AG09319 (cell line): ENCODE measurements around a stretch of chr3.

DNA sequence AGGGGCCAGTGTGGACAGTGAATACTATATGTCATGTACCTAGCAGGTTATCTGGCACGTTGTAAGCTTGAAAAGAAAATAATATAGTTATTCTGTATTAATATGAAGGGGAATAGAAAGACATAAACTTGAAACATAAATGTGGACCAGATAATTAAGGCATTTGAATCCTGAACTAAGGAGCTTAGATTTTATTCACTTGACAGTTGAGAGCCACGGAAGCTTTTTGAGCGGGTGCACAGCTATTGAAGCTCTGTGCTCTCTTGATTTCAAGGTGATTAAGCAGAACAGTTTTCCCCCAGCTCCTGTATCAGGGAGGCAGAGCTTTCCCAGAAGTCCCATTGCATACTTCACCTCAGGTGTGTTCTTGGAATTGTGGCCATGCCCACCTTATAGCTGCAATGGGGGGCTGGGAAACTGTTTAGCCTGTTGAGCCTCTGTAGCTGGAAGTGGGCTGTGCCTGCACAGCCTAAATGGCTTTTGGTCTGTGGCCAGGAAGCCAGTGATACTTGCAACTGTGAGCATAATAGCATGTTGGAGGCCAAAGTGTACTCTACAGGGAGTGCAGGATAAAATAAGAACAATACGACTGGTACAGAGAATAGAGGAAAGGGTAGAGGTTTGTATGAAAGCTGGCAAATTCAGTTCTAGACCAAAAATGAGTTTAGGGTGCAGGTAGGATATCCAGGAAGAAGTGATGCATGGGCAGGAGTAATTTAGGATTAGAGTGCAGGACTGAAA, 248.4 kb downstream of the PTPRG start:
- RRBS: no CpG with 5 or more reads among the region's 4 CpGs

- RRBS: no CpG with 5 or more reads among the region's 9 CpGs
Observed at GRCh38 chr3:61848678-61849731, 287.6 kb downstream of the PTPRG start.

GRCh38 chr3:62294333-62295343, 24.2 kb upstream of the C3orf14 start:
- RRBS: no CpG with 5 or more reads among the region's 4 CpGs

DNA sequence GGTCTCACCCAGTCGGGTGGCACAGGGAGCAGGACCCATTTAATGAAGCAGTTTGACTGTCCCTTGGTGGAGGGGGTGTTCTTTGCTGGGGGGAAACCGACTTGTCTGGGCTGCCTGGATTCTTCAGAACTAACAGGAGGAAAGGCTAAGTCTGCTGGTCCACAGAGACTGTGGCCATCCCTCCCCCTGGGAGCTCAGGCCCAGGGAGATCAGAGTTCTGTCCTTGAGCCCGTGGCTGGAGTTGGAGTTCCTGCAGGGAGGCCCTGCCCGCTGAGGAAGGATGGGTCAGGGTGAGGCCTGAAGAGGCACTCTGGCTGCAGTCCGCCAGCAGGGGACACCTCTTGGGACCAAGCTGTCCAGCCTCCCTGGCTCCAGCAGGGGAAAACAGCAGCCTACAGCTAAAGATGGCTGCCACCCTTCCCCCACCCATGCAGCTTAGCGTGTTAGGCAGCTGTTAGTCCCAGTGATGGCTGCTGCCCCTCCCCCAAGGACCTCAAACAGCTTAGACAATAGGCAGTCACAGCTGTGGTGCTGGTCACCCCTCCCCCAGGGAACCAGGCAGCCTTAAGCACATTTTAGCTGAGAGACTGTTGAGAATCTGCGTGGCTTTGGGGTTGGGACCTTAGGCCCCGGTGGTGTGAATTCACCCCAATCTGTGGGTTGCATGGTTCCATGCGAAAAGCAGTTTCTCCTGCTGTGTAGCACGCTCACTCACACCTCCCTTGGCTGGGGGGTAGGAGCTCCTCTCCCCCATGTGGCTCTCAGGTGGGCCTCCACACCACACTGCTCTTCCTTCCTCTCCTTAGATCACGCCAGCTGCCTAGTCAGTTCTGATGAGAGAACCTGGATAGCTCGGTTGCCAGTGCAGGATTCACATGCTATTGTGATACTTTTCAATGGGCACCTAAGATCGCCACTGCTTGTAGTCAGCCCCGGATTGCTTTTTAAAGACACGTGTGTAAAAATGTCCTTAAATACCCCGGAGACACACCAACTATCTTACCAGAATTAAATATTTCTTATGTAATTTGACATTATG, 140.4 kb upstream of the CADPS start:
- RRBS: no CpG with 5 or more reads among the region's 16 CpGs

DNA sequence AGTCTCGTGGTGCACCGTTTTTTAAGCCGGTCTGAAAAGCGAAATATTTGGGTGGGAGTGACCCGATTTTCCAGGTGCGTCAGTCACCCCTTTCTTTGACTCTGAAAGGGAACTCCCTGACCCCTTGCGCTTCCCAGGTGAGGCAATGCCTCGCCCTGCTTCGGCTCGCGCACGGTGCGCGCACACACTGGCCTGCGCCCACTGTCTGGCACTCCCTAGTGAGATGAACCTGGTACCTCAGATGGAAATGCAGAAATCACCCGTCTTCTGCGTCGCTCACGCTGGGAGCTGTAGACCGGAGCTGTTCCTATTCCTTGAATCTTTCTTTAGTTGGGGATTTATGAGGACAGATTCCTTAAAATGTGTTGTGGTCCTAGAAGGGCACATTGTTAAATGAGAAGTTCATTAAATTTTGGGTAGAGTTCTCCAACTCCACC, 60.7 kb upstream of the SYNPR start:
- RRBS: no CpG with 5 or more reads among the region's 20 CpGs

DNA sequence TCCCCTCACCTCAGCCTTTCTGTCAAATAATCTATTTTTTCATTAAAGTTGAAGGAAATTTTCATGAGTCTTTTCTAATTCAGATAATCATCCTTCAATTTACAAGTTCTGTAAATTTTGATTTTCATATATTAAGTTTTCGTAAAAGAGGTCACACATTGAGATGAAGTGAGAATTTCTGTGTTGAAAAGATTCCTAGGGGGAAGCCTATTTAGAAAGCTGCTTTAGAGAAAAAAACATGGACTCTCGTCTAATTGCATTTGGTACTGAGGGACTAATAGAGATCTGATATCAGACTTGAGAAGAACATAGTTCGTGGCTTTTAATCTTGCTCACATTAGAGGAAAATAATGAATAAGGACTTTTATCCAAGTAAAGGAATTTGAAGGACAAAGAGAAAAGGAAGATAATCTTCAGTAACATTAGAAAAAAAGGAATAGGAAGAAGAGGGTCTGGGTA, 29.5 kb downstream of the SYNPR start:
- RRBS: no CpG with 5 or more reads among the region's 3 CpGs

- RRBS: no CpG with 5 or more reads among the region's 5 CpGs
Observed at GRCh38 chr3:63990026-63990394, 33.3 kb downstream of the PSMD6 start.

DNA sequence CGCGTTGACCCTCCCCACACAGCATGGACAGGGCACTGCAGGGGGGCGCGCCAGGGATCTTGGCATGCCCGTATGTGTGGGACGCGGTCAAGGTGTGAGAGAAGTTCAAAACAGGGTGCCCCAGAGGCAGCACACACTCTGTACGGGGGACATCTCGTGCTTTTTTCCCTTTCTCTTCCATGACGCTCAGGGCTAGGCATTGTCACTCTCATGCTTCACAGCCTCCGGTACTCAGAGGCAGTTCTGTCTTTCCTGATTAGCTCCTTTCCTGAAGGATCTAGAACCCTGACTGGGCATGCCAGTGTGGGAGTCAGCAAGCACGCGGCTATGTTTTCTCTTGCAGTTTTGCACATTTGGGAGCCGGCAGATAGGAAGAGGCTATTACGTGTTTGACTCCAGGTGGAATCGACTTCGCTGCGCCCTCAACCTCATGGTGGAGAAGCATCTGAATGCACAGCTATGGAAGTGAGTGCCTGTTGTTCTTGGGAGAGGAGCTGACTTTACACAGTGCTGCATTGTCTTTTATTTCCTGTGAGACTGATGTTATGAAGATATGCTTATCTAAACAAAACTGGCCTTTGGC, 32.8 kb downstream of the PSMD6 start:
- RRBS: no CpG with 5 or more reads among the region's 18 CpGs

- RRBS: no CpG with 5 or more reads among the region's 11 CpGs
Observed at GRCh38 chr3:63999334-64000210, 23.7 kb downstream of the PSMD6 start.

DNA sequence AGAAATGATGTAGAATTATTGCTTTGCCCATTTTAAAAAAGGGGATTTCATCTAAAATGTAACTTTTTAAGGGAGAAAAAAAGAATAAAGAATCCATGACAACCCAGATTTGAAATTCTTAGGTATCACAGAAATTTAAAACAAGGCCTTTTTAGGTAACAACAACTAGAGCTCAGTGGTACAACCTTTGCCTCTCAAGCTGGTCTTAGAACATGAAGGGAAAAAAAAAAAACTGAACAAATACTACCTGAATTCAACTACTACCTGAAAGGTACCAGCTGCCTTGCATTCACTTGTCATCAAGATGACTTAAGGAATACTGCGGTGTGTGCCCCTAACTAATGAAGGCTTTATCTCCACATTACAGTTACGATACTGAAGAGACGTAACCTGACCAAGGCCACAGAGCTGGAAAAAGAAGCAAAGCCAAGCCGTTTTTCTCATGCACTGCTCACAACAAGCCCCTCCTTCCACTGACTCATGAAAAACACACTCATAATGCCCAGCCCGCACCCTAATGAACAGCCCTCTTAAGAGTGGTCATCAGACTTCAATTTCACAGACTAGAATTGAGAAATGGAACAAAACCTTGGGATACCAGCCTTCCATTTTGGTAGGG, 11.8 kb downstream of the PSMD6 start:
- RRBS: no CpG with 5 or more reads among the region's 5 CpGs

GRCh38 chr3:64098952-64099636, 75.8 kb upstream of the PSMD6 start:
- RRBS: 94% methylated on average over 3 of the region's 35 CpGs

DNA sequence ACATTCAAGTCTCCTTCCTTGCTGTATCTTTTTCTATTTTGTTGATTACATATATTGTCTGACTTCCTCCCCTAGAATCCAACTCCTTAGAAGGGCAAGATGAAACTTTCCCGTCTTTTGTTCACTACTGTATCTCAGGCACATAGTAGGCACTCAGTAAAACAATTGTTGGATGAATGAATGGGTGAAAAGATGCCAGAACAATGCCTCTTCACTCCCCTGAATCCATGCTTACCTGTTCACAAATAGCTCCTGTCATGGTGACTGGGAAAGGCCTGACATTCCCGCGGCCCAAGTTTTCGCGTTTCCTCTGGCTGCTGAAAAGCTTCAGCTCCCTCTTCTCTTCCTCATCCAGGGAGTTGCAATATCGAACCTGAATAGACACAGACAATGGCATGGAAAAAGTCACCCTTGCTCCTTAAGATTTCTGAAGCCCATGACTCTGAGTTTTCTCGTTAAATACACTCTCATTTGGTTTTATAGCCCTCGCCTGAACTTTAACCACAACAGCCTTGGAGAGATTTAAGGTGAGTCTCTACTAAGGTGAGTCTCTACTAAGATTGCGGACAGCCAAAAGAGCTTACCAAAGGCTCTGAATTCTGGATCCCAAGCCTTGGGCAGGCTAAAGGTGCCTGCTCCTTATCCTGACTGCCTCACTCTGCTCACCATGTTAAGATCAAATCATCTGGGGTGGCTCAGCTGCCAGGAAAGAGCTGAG, 65.4 kb downstream of the PRICKLE2 start:
- RRBS: no CpG with 5 or more reads among the region's 9 CpGs

DNA sequence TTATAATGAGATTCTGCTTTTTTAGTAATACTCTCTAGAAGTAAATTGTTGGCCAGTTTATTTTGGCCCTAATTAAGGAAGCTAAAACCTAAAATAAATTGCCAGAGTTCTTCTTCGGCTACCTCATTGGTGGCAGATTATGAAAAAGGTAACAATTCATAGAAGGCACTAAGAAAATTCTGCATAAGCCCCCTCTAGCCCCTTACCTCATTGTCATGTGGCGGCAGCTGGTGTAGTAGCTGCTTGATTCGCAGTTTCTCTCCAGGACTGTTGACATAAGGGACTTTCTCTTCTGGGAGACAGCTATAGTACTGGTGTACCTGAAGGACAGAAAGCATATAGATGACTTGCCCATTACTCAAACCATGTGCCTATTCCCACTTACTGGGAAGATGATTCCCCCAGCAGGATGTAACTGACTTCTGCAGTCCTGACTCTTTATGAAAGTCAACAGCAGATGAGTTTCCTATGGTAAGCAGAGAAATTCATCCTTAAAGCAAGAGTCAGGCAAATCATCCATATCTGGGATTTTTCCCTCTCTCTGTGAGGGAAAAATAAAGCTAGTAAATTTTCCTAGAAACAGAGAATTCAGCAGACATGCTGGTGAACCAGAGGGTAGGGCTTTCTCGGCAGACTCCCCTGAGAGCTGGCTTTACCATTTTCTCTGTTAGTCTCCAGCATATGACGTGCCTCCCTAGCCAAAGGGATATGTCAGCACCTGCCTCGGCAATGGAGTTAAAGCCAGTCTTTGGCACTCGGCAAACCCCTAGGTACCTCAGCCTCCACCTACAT, 62.3 kb downstream of the PRICKLE2 start:
- RRBS: no CpG with 5 or more reads among the region's 7 CpGs

- RRBS: no CpG with 5 or more reads among the region's 4 CpGs
Observed at GRCh38 chr3:64345226-64345813, 120.1 kb upstream of the PRICKLE2 start.

- RRBS: no CpG with 5 or more reads among the region's 7 CpGs
Observed at GRCh38 chr3:64441900-64442373, 216.7 kb upstream of the PRICKLE2 start.

- RRBS: no CpG with 5 or more reads among the region's 5 CpGs
Observed at GRCh38 chr3:64728340-64728900, 40.6 kb upstream of the ADAMTS9 start.

GRCh38 chr3:64813524-64814188, 125.9 kb upstream of the ADAMTS9 start:
- RRBS: 92% methylated on average over 3 of the region's 8 CpGs

DNA sequence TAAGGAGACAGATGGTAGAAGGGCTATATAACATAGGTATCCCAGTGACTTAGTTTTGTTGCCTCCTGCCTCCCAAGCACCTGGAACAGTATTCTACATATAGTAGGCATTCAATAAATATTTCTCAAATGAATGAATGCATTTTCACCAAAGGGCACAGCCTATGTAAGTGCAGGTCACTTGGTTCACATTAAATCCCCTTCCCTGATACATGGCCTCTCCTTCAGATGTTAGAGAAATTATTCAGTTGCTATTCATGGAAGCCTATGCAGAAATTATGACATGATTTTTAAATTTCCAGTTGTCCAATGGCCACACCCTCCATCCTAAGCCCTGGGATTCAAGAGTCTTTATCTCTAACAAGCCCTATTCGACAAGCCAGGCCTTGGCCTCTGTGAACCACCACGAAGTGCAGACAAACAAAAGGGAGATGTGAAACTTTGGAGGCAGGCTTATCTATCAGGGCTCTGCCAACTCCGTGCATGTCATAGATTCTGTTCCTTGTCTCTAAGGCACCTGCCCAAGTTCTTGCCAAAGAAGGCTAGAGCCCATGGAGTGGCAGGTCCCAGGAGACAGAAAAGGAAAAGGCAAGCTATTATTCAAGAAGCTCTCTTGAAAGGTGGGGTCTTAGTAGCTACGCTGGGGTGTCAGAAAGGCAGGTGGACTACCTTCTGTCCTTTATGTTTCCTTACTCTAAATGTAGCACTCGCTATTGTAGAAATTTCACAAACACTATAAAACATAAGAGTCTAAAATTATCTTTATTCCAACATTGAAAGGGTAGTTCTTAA, 212.3 kb upstream of the ADAMTS9 start:
- RRBS: no CpG with 5 or more reads among the region's 5 CpGs

- RRBS: no CpG with 5 or more reads among the region's 3 CpGs
Observed at GRCh38 chr3:64910086-64910600, 222.3 kb upstream of the ADAMTS9 start.

DNA sequence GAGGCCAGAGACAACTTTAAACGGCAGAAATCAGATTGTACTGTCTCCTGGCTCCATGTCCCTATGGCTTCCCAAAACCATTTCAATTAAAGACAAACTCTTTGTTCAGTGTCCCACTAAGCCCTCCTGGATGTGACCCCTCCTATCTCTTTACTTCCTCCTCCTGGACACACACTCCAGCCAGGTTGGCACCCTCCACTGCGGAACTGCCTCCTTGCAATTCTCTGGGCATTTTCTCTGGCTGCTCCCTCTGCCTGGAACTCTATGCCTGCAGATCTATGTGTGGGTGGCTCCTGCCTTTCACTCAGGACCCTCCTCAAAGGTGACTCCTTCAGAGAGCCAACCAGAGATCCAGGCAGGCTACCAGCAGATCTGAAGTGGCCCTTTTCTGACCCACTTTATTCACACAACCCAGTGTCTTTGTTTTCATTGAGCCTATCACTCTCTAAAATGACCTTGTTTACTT, 626.7 kb downstream of the MAGI1 start:
- RRBS: no CpG with 5 or more reads among the region's 2 CpGs